Heart (tissue), 3 donors: ENCODE measurements around a stretch of chr20.

DNA sequence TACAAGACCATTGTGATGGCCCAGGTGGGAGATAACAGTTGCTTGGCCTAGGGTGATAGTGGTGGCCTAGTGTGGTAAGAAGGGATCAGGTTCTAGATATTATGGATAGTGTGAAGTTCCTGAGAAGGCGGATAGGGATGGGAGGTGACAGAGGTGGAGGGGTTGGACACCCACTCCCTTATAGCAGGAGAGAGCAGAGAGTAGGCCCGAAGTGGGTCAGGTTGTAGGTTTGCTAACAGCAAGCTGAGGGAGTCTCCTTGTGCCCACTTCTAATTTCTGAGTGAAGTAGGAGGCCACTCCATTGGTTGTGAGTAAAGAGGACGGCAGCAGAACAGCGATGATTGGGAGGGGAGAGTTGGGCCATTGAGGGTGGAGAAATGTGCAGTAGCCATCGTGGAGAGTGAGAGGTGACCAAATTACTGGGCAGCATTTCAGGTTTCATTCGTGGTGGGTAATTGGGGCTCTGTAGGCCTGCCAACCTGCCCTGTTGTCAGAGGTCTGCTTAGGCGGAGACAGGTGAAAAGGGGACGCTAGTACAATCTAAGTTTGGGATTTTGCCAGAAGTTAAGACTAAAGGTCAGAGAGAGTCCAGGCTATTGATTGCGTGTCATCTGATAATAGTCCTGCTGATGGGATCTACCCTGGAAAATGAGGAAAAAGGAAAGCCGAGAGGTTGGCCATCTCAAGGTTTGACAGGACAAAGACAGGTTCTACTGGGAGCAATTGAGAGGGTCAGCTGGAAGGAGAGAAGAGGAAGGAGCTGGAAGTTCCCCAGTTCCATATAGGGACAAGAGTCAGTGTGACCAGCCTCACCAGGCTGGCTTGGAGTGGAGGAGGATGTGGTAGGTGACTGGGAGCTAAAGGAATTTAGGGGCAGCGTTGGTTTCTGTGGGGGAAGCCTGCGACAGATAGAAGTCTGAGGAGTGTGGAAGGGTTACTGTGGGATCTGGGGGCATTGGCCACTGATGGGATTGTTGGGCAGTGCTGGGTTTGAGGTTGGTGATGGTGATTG is 10.8 kb downstream of the ARFGEF2 start:
- RAMPAGE, long total RNA, 2 experiments, result no peak in any of the 2 experiments

- RAMPAGE, long total RNA, 2 experiments, result no peak in any of the 2 experiments
Measured at GRCh38 chr20:48938629-48939176, 17.2 kb downstream of the ARFGEF2 start.

DNA sequence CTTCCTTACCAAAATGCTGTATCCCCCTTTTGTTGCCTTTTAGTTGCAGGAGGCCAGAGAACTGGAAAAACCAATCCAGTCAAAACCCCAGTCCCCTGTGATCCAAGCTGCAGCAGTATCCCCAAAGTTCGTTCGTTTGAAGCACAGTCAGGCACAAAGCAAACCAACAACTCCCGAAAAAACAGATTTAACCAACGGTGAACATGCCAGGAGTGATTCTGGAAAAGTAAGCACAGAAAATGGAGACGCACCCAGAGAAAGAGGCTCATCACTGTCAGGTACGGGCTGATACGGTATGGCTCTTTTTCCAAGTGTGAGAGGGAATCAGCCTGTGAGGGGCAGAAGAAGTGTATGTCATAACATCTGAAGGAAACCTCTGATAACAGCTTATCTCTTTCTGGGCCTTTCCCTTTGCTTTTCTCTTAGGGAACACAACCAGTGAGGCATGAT is 32.0 kb downstream of the ARFGEF2 start:
- RAMPAGE, long total RNA, 2 experiments, result no peak in any of the 2 experiments

DNA sequence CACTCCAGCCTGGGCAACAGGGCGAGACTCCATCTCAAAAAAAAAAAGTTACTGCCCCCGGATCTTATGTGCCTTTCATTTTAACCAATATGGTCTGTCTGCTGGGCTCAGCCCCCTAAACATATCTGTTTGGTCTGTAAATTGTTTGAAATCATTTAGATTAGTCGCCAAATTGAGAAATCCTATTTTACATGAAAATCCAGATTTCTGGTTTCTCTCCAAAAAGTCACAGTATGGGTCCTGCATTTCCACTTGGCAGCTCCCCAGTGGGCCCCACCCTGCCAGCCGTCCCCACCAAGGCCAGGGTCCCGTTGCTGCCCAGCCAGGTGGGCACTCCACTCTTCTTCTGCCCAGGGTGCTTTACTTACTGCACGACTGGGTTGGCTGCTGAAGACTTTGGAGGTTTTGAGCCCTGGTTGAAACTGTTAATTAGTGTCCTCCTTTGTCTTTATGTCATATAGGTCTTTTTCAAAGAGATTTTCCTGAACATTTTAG is 50.4 kb downstream of the ARFGEF2 start:
- RAMPAGE, long total RNA, 2 experiments, result no peak in any of the 2 experiments

GRCh38 chr20:49009100-49009597 is 37.0 kb upstream of the CSE1L start:
- RAMPAGE, long total RNA, 2 experiments, result no peak in any of the 2 experiments

GRCh38 chr20:49051650-49052692 is 5.9 kb downstream of the CSE1L start:
- RAMPAGE, long total RNA, 2 experiments, result no peak in any of the 2 experiments

- RAMPAGE, long total RNA, 2 experiments, result no peak in any of the 2 experiments
Measured at GRCh38 chr20:49104915-49105262, 58.8 kb downstream of the CSE1L start.

- RAMPAGE, long total RNA, 2 experiments, result no peak in any of the 2 experiments
Measured at GRCh38 chr20:49114153-49114852, 68.2 kb downstream of the CSE1L start.

- RAMPAGE, long total RNA, 2 experiments, result no peak in any of the 2 experiments
Measured at GRCh38 chr20:49187120-49187767, 890 bp downstream of the STAU1 start.

- RAMPAGE, long total RNA, 2 experiments, result no peak in any of the 2 experiments
Measured at GRCh38 chr20:49352821-49353173, 74.9 kb upstream of the ZNFX1 start.

GRCh38 chr20:49400262-49400891 is 82.1 kb downstream of the KCNB1 start:
- RAMPAGE, long total RNA, 2 experiments, result no peak in any of the 2 experiments

GRCh38 chr20:49445233-49445476 is 37.3 kb downstream of the KCNB1 start:
- RAMPAGE, long total RNA, 2 experiments, result no peak in any of the 2 experiments

DNA sequence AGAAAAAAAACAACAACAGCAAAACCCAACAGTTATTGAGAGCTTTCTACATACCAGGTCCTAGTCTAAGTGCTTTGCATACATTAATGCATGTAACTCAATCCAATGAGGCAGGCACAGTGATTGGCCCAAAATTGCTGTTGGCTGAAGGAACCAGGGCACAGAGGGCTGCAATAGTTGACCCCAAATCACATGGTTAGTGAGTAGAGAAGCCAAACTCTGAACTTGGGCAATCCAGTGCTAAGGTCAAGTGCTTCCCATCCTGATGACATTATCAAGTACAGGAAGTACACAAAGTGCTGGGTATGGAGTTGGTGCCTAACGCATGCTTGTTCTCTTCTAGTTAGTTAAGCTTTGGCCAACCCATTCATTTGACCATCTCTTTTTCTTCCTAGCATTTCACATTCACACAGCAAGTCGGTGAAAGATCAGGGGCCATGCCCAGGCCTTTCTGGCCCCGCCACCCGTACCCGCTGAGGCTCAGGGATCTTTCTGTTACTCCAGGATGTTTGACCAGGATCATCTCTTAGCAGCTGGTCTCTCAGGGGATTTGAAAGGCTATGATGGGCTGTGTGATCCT is 7.1 kb downstream of the KCNB1 start:
- RAMPAGE, long total RNA, 2 experiments, result no peak in any of the 2 experiments

DNA sequence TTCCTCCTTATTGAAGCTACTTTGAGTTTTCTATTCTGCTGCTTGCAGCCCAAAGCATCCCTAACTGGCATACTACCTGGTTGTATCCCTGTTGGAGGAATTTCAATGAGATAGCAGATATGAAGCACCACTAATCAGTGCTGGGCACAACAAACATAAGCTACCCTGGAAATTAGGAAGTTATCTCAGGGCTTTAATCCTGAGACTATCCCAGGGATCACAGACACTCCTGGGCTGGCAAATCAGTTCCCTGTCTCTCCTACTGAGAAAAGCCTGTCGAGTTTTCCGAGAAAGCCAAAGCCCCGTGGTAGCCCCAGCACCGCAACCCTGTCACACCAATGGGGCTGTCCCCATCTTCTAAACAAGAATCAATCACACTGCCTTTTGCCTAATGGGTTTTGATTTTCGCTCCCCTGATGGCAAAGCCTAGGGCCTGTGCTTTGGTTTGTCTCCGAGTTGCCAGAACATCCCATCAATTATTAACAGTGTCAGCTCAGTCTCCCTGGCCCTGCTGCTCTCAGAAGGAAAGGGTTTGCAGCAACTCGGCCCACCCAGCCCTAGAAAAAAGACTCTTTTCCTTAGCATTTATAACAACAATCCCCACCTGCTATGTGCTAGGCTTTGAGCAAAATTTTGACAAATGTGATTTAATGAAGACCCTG is 4.3 kb downstream of the KCNB1 start:
- RAMPAGE, long total RNA, 2 experiments, result no peak in any of the 2 experiments

DNA sequence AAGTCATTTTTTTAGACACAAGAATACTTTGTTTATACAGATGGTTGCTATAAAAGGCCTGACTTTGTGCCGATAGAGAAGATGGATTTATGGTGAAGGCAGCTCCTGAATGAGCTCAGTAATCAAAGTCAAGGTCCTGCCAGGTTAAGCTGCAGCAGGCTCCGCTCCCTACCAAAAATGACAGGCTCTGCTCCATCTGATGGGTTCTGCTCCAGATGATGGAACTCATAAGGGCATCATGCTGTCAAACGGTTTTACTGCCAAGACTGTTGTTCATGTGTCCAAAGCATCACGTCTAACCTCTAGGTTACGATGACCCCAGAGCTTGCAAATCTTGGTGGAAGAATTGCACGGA is 19.1 kb upstream of the PTGIS start:
- RAMPAGE, long total RNA, 2 experiments, result no peak in any of the 2 experiments

- RAMPAGE, long total RNA, 2 experiments, result no peak in any of the 2 experiments
Measured at GRCh38 chr20:49647635-49648494, 65.8 kb downstream of the B4GALT5 start.

GRCh38 chr20:49710898-49711390 is 2.7 kb downstream of the B4GALT5 start:
- RAMPAGE, long total RNA, 2 experiments, result no peak in any of the 2 experiments

DNA sequence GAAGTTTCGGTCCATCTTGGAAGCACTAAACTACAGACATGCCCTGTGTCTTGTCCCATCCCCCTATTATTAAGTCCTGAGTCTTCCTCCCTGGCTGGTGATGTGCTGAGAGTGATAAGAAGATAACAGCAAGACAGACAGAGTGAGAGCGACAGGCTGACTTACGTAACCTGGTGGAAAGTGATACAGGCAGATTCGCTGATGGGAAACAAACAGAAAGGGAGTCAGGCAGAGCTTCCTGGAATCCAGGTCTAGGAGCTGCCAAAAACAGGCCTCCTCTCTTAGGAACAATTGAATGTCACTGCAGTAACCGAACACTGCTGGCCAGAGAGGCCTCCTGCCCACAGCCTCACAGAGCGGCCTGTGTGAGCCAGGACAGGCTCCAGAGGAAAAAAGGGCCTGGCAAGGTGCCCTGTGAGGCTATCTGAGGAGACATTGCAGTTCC is 34.1 kb upstream of the B4GALT5 start:
- RAMPAGE, long total RNA, 2 experiments, result no peak in any of the 2 experiments

DNA sequence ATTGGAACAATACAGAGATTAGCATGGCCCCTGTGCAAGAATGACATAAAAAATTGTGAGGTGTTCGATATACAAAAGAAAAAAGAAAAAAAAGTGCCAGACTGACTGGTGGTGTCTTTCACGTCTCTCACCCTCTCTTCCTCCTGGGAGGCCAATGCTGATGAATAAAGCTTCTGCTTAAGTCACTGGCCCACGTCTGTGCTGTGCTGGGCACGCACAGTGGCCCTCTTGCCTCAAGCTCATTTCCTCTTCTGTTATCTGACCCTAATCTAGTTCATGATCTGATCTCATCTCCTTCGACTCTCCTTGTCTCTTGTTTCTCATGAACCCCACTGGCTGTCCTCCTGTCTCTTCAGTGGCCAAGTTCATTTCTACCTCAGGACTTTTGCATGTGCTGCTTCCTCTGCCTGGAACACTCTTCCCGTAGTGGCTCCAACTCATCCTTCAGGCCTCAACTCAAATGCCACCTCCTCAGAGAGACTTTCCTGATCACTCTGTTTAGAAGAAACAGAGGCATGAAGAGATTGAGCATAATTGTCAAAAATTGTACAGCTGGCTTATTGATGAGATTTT is 17.7 kb upstream of the SLC9A8 start:
- RAMPAGE, long total RNA, 2 experiments, result no peak in any of the 2 experiments

DNA sequence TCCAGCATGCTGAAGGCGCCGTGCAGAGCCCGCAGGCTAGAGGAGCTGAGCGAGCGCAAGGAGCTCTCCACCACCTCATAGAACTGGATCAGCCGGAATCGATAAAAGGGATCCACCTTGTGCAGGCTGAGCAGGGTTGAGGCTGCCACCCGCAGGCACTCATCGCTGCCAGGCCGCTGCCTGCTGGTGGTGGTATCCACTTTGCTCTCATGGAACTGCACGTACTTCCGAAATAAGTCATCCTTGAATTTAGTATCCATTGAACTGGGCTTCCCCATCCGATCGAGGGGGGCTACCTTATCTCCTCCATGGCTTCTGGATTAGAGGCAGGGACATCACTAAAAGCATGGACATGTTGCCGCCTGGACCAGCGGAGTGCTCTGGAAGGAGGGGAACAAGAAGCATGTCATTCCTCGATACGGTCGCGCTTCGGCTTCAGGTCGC is 7.1 kb downstream of the SPATA2 start:
- RAMPAGE, long total RNA, 2 experiments, result no peak in any of the 2 experiments